Hematopoietic multipotent progenitor cell (in vitro differentiated cells): ENCODE measurements around the genes RC3H2 and ZBTB26.

DNA sequence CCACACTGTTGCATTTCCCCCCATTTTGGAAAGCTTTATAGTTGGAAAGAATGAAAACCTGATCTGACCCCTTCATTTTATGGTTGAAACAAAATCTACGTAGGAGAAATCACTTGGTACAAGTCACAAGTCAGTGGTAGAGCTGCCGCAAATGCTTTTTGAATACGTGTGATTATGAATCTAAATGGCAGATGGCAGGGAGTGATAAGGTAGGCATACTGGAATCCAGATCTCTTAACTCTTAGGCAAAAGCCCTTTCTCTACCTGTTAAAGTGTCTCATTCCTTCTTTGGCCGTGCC is 839 bp downstream of the MRRF start:
- CAGE, long polyA plus RNA, result no peak

- CAGE, long polyA plus RNA, result no peak
These were observed 24.0 kb upstream of the PTGS1 start for GRCh38 chr9:122346393-122347621.

- CAGE, long polyA plus RNA, result no peak
These were observed 22.5 kb upstream of the PTGS1 start for GRCh38 chr9:122348394-122348691.

- CAGE, long polyA plus RNA, result no peak
These were observed 19.8 kb upstream of the PDCL start for GRCh38 chr9:122848060-122848757.

GRCh38 chr9:122902956-122903395 is 2.2 kb downstream of the RC3H2 start:
- CAGE, long polyA plus RNA, result no peak

- CAGE, long polyA plus RNA, result no peak
These were observed at the start of gene RC3H2 for GRCh38 chr9:122904747-122905952. RC3H2 (minus strand) TSS chr9:122905359.

DNA sequence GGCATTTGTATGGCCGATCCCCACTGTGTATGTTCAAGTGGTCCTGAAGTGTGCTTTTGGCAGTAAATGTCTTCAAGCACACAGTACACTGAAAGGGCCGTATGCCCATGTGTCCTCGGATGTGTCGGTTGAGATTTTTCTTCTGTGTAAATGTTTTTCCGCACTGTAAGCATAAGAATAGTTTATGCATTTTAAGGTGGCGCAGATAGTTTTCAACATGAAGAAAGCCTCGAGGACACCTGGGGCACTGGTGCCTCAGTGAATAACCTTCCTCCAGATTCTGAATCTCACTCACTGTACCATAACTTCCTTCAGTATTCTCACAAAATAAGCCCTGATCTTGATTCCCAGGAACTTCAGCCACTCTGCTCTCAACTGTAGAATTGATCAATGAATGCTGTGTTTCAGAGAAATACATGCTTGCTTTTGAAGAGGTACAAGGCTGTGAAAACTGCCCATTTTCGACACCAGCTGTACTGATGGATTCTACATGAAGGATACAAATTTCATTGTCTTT is 2.1 kb downstream of the ZBTB6 start:
- CAGE, long polyA plus RNA, result no peak

DNA sequence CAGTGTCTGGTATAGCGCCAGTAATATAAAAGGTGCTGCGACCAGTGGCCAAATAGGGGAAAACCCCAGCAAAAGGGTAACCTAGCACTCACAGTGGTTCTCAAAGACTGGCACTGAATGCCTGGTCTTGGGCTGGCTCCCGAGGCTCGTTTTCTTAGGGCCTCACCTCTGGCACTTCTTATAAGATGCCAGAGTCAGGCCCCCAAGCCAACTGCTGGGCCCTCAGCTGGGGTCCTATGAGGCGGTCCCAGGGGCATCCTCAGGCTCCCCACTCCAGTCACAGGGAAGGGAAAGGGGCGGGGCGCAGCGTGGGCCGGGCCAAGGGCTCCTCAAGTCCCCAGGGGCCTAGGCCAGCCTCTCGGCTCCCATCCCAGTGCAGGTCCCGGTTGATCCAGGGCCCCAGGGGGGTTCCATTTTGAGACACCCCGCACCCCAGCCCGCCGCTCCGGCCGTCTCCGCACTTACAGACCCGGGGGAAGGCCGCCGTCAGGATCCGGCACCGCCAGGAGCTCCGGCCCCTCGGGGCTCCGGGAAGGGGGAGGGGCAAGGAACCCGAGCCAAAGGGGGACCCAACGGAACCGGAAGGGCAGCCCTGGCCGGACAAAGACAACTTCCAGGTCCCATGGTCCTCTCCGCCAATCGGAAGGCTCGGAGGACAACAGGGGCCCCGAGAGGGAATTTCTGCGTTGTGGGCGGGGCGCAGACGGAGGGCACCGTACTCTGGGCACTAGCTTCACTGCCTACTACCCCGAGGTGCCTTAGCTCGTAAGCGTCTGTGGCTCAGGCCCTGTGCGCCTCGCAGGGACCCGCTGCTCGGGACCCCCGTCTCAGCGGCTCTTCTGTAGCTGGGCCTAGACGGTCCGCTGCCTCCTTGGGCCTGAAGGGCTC is at the start of gene ZBTB26:
Gene ZBTB26 (minus strand): TSS at position 541 of the 888 bp plus-strand sequence.
- CAGE, long polyA plus RNA, result start-site peak on the minus strand centred at position 530 of the sequence, 27 bp wide, 262 reads; start-site peak on the plus strand centred at position 721 of the sequence, 53 bp wide, 120 reads

DNA sequence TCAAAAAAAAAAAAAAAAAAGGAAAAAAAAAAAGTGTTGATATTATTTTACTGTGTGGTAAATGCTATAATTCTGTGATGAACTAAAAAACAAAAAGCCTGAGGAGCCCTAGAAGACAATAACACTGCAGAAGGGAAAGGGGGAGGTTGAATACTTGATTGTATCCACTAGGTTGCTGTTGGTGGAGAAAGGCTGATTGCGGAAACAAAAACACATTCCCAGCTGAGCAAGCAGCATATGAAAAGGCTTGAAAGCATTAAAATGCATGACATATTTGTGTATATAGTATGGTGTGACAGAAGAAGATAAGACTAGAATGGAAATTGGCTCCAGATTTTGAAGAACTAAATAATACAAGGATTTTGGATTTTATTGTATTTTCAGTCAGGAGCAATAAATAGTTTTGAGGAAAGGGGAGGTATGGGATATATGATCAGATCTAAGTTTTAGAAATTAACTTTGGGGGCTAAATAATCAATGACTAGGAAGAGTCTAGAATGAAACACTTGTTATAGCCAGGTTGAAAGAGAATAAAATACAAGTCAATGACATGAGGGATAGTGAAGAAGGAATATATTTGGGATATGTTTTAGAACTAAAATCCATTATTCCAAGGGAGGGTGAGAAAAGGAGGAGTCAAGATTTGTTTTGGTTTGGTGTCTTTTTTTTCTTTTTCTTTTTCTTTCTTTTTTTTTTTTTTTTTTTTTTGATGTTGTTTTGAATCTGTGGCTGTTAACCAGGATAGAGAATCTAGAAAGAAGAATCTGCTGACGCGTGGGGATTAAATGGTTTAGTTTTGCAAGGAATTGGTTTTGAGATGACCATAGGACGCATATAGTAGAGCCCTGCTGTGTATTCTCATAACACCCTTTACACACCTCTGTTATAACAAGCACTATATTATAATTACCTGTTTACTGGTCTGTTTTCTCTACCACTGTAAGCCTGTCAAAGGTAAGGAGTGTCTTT is 9.2 kb downstream of the RABGAP1 start:
- CAGE, long polyA plus RNA, result no peak

- CAGE, long polyA plus RNA, result no peak
These were observed 9.8 kb downstream of the GPR21 start for GRCh38 chr9:123043090-123043887.

GRCh38 chr9:123044698-123044984 is 11.2 kb downstream of the GPR21 start:
- CAGE, long polyA plus RNA, result no peak

DNA sequence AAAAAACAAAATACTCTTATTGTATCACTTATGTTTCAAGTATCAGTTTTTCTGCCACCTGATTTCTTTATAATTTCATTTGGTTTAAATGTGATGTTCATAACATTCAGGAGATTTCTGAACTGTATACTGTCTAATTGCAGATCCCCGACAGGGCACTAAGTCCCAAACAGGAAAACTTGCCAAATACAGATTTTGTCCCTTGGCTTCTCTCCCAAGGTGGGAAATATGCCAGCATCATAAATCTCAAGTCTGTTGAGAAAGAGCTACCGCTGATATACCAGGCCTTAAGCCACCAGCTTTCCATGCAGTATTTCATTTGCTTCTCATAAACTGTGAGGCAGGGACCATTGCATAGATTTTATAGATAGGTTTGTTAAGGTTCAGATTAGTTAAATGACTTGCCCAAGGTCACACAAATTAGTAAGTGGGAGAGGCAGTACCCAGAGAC is 16.1 kb downstream of the GPR21 start:
- CAGE, long polyA plus RNA, result no peak

DNA sequence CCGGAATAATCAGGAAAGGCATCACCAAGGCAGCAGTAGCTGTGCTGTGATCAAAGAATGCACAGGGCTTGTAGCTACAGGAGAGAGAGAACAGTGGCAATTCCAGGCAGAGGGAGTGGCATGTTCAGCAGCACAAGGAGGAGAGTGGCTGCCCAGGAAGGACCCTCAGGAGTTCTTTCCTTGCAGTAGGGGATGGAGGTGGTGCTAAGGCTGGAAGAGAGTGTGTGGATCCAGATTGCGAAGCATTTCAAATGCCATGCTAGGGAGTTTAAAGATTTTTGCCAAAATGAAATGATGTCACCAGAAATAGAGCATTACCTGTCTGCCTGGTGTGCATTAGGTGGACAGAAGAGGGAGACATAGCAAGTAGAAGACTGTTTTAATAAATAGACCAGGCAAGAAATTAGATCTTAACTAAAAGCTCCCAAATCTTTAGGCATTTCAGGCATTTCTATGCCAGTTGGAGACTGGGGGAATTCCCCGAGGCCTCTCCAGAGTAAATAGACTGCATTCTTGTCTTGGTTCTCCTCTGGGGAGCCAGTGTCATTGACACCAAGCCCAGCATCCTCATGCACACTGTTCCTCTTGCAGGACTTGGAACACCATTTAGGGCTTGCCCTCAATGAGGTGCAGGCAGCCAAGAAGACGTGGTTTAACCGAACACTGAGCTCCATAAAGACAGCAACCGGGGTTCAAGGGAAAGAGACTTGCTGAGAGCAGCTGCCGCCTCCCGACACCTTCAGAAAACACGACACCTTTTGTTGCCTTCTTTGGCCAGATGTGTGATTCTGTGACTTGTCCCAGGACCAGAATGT is 69.2 kb downstream of the GPR21 start:
- CAGE, long polyA plus RNA, result no peak

DNA sequence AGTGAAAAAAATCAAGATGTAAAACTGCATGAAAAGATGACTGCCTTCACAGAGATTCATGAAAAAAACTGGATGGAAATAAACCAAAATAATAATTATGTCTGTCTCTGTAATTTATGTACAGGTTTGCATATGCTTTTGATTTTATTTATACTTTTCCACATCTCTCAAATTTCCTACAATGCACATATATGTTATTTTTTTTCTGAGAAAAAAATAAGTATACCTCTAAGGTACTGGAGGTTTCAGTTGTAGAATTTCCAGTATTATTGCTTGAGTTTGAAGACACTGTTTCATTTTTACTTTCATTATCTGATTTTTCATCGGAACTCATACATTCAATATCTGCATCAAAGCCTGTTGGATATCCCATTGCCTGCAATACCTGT is 105.8 kb downstream of the GPR21 start:
- CAGE, long polyA plus RNA, result no peak

DNA sequence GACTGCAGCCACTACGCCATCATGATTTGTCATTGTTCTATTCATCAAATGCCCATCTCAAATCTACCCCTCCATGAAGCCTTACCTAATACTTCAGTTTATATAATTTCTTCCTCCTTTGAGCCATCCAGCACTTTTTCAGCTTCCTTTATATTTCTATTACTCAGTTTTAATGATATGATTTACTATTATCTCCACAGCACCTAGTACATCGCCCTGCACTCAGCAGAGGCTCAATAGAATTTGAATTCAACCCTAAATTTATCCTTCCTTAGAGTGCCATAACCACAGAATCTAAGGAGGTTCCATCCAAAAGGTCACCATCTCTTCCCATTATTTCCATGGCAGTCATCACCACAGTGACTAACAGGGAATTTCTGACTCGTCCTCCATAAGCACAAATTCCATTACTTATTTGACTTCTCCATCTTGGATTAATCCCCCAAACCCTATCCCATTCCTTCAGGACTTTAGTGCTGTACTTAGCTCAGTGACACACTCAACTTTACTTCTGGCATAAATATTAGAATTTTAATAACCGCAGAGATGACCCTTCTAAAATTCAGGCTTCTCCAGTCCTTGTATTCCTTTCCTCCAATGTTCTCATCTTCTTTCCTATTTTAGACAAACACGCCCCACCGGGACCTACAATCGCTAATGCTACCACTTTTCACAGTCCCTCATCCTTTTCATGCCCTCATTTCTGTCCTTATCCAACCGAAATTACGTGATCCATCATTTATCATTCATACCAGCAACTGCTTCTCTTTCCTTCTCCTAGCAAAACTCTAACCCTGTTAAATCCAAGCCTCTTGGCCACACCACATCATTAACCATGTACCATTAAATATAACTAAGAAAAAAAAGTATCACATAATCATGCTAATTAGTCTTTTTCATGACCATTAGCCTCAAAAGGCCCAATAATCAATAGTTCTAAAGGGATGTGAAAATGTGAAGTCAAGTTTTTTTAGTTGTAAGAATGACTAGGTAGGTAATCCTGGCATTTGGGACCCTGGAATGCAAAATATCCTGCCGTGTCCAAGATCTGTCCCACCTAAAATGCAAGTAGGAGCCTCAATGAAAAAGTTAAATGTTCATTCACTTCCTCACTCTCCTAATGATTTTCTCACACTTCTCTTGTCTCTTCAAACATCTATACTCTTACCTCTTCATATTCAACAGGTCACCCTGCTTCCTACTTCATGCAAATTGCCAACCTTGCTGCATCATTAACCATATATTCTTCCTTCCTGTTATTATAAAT is 74.9 kb downstream of the STRBP start:
- CAGE, long polyA plus RNA, result no peak

- CAGE, long polyA plus RNA, result no peak
These were observed 26.5 kb downstream of the STRBP start for GRCh38 chr9:123241669-123242443.

DNA sequence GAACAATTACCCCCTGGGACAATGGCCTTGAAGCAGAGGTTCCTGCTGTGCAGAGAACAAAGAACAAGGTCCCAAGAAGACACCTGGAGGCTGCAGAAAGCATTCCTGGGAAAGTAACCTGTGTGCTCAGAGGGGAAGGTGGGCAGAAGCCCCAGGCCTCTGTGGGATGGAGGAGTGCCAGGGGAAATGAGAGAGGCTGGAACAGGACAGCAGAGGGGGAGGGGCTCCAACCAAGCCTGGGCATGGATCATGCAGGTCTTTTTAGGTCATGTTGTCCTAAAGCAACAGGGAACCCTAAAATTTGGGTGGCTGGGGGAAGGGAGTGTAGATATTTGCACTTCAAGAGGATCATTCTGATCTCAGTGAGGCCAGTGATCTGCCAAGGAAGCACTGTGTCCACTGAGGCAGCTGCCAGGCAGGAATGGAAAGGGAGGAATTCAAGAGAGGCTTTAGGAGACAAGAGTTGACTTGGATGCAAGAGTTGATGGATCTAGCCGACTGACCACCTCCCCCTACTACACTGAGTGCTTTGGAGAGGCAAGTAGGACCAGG is 126.7 kb downstream of the CRB2 start:
- CAGE, long polyA plus RNA, result no peak

DNA sequence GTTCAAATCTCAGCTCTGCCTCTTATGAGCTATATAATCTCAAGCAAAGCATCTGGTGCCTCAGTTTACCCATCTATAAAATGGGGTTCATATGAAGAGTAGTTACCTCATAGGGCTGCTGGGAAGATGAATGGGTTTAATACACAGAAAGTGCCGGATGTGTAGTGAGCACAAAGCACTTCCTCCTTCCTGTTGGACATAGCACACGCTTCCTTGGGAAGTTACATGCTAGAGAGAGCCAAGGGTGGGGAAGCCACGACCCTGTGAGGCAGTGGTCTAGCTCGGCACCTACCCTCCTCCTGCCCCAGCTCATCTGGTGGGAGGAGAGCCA is 43.7 kb upstream of the NEK6 start:
- CAGE, long polyA plus RNA, result no peak

DNA sequence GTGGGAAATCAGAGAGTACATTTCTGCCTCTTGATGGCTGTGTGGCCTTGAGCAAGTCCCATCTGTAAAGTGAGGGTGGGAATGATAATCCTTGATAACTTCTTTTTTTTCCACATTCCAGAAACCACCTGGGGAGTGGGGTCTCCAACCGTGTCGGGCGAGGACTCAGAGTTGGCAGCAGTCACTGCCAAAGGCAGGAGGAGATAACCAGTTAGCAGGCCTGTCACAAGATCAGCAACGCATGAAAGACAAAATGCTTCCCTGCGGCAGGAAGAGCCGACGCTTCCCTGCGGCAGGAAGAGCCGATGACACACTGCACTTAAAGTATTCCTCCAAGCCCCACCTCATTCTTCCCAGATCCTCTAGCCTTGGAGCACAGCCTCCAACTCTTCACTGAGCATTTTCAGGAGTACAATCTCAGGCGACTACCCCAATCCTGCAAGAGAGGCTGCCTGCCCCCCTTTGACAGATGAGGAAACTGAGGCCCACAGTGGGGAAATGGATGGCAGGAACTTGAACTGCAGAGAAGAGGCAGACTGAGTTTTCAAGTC is 5.8 kb upstream of the NEK6 start:
- CAGE, long polyA plus RNA, result no peak

DNA sequence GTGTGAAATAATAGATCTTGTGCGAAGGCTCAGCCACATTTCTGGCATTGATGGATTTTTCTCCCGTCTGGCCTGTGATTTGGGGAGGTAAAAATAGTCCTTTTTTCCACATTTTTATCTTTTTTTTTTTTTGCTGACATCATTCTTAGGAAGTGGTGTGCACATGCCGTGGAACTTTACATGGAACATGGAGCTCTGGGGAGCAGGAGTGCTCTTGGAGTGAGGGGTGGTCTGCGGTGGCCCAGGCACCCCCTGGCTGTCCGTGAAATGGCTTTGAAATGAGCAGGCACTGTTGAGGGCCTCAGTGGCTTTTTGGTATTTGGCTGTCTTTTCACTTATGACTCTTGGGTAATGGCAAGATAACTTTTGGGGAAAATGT is 4.1 kb downstream of the NEK6 start:
- CAGE, long polyA plus RNA, result no peak